Metastatic Liver Carcinoma in the Adrenal Gland (tissue), 2 donors: ENCODE measurements around a stretch of chr13.

- PRO-cap, 2 experiments = no peak in any of the 2 experiments
These were observed 66.4 kb downstream of the CCDC70 start for GRCh38 chr13:51927928-51928719.

DNA sequence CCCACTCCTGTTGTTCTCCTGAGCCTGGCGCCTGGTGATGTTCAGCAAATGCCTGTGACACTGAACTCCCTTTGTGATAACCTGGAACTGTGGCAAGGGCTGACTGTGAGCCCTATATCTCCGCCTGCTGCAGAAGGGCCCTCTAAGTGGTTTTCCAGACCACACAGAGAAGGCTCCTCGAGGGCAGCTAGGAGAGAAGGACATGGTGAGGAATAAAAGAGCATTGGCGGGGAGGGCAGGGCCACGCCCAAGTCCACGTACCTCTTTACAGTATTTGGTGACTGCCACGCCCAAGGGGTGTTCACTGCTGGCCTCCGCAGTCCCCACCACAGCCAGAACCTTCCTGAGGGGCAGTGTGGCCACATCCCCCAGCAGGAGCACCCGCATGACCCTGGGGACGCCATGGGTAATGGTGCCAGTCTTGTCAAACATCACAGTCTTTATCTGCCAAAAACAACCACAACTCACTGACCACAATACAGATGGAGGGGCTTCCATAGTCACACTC, 67.3 kb downstream of the ATP7B start:
- PRO-cap, 2 experiments = no peak in any of the 2 experiments

- PRO-cap, 2 experiments = no peak in any of the 2 experiments
These were observed 53.0 kb downstream of the ATP7B start for GRCh38 chr13:51958030-51958801.

GRCh38 chr13:52030044-52030371, 5.5 kb downstream of the UTP14C start:
- PRO-cap, 2 experiments = no peak in any of the 2 experiments

- PRO-cap, 2 experiments = no peak in any of the 2 experiments
These were observed 39.0 kb downstream of the PCDH8 start for GRCh38 chr13:52809469-52809894.

DNA sequence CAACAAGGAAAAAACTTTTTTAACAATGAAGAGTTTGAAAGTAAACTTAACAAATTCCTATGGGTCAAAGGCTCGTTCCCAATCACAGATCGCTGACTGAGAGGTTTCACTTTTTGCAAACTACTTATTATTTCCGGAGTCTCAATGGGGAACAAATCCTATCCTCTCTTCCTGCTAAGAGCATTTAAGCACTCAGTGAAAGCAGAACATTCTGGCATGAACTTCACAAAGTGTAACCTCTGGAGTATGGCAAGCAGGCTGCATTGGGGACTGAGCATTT, 484.5 kb downstream of the OLFM4 start:
- PRO-cap, 2 experiments = no peak in any of the 2 experiments

DNA sequence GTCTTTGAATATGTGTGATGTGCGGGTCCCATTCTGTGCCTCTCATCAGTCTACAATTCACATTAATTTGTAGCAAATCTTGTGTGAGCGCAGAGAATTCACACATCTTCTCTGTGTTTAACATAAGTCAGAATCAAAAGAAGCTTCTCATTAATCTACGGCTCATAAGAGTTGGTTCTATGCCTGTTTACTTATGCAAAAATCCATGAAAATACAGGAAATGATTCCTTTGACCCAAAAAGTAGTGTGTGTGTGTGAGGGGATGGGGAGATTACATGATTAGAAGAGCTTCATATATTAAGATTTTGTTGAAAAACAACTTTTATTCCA, 1094.4 kb downstream of the OLFM4 start:
- PRO-cap, 2 experiments = no peak in any of the 2 experiments

GRCh38 chr13:57600429-57600628, 31.2 kb upstream of the PCDH17 start:
- PRO-cap, 2 experiments = peak in 1 of 2 experiments; most common plus-strand start chr13:57600480 (in 1)

DNA sequence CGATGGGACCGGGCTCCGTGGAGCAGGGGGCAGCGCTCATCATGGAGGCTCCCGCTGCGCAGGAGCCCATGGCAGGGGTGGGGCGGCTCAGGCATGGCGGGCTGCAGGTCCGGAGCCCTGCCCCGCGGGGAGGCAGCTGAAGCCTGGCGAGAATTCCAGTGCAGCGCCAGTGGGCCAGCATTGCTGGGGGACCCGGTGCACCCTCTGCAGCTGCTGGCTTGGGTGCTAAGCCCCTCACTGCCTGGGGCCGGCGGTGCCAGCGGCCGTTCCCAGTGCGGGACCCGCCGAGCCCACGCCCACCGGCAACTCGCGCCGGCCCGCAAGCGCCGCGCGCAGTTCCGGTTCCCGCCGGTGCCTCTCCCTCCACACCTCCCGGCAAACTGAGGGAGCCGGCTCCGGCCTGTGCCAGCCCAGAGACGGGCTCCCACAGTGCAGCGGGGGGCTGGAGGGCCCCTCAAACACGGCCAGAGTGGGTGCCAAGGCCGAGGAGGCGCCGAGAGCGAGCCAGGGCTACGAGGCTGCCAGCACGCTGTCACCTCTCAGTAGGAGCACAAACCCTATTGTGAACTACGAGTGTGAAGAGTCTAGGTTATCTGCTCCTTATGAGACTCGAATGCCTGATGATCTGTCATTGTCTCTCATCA, 687.1 kb downstream of the PCDH17 start:
- PRO-cap, 2 experiments = no peak in any of the 2 experiments

- PRO-cap, 2 experiments = no peak in any of the 2 experiments
These were observed 1069.8 kb downstream of the PCDH17 start for GRCh38 chr13:58701288-58701756.

DNA sequence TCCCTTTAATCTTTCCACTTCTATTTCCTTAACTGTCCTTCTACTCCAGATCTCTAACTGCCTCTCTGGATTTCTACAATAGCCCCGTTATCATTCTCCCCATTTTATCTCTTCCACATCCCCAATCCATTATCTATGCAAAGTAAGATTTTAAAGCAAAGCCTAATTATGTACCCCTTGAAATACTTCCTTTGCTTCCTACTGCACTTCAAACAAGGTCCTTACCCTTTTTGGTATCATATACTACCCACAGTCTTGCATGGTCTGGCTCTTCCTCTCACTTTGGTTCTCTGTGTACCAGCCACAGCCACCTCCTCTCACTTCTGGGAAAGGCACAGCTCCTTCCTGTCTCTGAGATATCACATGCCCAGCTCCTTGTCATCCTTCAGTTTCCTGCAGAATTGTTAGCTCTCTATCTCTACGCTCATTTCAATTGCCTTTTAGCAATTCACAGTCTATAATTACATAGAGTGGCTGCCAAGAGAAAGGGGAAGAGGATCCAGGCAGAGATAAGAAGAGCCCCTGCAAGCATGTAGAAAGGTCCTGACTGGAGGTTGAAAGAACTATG, 933.3 kb downstream of the DIAPH3 start:
- PRO-cap, 2 experiments = no peak in any of the 2 experiments

DNA sequence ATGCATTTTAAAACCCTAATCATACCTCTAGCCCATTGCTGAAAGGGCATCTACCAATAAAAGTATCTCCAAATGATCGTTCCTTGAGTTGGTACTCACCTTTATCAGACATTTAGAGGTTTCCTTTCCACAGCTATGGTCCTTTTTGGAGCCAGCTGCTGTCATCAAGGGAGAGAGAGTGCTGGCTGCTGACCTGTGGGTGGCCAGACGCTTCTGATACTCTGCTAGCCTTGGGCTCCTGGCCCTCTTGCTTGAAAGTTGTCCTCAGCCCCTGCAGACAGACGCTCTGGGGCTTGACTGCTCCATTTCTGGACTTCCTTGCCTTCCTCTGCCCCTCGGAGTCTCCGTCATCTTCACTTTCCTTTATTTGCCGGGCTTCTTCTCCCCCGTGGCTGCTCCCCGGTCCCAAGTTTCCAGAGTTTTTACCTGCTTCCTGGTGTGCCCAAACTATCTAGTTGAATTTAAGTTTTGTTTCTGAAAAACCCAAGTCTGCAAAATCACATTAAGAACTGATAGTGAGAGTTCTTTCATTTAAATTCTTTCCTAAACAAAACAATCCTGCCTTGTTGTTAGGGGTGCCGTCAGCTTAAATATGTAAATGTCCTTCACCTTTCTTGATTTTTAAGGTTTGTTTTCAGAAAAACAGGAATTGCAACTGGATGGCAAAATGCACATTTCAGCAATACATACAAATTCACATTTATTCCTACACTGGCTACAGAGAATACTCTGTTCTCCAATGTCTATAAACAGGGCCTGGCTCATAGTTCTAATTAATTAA, 499.0 kb downstream of the DIAPH3 start:
- PRO-cap, 2 experiments = no peak in any of the 2 experiments

GRCh38 chr13:60409402-60410245, 12.6 kb downstream of the TDRD3 start:
- PRO-cap, 2 experiments = no peak in any of the 2 experiments

DNA sequence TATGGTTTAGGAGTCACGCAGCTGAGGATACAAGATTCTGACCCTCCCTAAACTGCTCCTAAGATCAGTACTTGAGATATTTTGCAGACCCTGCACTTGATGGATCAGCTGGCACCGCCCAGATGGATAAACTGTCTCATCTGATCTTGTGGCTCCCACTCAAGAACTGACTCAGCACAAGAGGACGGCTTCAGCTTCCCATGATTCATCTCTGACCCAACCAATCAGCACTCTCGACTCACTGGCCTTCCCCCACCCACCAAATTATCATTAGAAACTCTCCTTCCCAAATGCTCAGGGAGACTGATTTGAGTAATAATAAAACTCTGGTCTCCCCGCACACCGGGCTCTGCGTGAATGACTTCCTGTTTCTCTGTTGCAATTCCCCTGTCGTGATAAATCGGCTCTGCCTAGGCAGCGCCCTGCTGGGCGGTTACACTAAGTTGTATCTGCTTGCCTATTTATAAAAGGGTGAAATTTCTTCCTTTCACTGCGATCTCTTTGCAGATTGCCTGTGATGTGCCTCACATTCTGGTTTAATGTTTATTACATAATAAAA, 187.4 kb downstream of the TDRD3 start:
- PRO-cap, 2 experiments = no peak in any of the 2 experiments

- PRO-cap, 2 experiments = no peak in any of the 2 experiments
These were observed 253.0 kb downstream of the PCDH20 start for GRCh38 chr13:61162512-61163156.

- PRO-cap, 2 experiments = no peak in any of the 2 experiments
These were observed 160.8 kb downstream of the PCDH9 start for GRCh38 chr13:67069365-67069719.

GRCh38 chr13:67120952-67121447, 109.1 kb downstream of the PCDH9 start:
- PRO-cap, 2 experiments = no peak in any of the 2 experiments

DNA sequence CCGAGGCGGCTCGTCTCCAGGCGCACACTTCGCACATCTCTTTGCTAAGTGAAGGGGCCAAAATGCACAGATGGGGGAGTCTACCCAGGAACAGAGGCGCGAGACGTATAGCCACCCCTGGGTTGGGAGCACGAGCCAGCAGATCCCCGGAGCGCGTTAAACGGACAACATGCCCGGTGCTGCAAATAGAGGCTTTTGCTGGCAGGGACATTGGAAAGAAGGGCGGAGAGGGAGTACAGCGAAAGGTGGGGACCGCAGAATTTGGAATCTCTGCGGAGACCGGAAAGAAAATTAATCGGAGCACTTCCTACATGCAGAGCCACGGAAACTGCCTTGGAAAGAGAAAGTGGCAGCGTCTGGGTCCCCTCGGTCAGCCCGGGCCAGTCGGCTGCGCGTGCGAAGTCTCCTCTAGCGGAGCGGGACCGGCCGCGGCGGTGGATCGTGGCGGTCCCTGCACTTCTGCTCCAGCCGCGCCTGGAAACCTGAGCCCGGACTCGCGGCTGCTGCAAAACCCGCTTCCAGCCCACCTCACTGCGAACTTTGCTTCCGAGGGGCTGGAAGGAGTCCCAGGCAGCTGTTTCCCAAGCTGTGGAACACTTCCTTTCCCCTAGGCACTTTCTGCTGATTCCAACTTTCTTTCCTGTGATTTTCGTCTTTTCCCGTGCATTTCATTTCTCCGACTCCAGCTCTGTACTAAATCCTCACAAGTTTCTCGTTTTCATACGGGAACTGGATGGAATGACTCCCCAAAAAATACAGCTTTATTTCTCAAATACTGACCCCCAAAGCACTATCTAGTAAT, 844 bp upstream of the PCDH9 start:
- PRO-cap, 2 experiments = no peak in any of the 2 experiments

- PRO-cap, 2 experiments = no peak in any of the 2 experiments
These were observed 1031.1 kb upstream of the PCDH9 start for GRCh38 chr13:68261179-68261739.

GRCh38 chr13:71625061-71625619, 241.9 kb downstream of the DACH1 start:
- PRO-cap, 2 experiments = no peak in any of the 2 experiments